ENCODE data around the gene FBLN5.

DNA sequence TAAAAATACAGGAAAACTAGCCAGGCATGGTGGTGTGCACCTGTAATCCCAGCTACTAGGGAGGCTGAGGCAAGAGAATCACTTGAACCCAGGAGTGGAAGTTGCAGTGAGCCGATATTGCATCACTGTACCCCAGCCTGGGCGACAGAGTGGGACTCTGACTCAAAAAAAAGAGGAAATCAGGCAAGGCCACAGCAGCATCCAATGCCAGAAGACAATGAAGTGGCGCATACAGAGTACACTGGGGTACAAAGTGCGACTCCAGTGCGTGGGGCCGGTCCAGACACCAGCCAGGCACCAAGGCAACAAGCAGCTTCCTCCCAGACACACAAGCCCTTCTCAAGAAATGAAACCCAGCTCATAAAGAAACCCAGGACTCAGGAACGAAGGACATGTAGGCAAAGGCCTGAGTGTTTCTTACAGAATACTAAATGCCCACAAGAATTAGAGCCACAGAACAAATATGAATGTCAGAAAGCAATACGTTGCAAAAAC is 28.2 kb downstream of the TTC7B start:
- PRO-cap: no peak

- PRO-cap: no peak
These were observed 117.7 kb upstream of the TTC7B start for GRCh38 chr14:90933729-90934582.

- PRO-cap: no peak
These were observed 90.6 kb downstream of the RPS6KA5 start for GRCh38 chr14:90969679-90970362.

- PRO-cap: no peak
These were observed 11.2 kb downstream of the DGLUCY start for GRCh38 chr14:91124808-91125674.

DNA sequence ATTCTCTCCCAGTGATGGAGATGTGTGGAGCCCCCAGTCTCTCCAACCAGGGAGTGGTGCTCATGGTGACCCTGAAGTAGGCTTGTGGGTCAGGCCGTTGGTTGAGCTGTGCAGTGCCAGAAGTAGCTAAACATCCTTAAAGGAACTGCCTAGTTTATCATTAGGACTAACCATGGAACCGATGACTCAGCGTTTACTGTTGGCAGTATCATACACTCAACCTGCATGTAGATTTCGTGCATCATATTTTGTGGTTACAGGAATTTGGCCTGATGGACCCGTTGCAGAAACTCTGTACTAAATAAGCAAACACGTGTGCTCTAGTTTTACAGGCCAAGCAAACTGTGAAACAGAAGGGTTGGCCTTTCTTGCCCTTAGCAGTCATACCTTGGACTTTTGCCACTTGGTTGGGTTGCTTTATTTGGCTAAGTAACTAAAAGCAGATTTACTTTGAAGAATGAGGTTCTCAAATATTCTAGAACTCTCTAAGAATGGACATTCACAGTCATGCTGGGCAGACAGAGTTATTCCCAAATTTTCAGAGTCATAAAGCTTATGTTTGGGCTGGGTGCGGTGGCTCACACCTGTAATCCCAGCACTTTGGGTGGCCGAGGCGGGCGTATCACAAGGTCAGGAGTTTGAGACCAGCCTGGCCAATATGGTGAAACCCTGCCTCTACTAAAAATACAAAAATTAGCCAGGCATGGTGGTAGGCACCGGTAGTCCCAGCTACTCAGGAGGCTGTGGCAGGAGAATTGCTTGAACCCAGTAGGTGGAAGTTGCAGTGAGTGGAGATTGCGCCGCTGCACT is 35.7 kb downstream of the DGLUCY start:
- PRO-cap: no peak

DNA sequence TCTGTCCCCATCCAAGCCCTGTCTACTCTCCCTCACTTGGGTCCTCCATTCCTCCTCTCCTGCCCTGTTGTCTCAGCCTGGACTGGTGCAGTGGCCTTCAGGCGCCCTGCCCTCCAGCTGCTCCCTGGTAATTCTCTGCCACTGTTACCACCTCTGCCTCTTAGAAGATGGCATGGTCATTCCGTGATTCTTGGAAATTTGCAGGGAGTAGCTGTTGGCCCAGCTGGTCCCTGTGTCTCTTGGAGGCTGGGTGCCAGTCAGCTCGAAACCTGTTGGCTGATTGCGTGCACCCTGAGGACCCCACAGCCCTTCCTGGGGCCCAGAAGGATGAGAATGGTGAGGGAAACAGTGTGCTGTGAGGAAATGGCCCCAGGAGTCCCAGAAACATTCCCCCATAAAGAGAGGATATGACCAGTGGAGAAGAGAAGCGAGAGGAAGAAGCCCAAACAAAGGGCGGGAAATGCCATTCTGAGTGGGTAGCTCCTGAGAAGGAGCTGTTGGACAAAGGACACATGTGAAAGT is 22.4 kb downstream of the GPR68 start:
- PRO-cap: no peak

DNA sequence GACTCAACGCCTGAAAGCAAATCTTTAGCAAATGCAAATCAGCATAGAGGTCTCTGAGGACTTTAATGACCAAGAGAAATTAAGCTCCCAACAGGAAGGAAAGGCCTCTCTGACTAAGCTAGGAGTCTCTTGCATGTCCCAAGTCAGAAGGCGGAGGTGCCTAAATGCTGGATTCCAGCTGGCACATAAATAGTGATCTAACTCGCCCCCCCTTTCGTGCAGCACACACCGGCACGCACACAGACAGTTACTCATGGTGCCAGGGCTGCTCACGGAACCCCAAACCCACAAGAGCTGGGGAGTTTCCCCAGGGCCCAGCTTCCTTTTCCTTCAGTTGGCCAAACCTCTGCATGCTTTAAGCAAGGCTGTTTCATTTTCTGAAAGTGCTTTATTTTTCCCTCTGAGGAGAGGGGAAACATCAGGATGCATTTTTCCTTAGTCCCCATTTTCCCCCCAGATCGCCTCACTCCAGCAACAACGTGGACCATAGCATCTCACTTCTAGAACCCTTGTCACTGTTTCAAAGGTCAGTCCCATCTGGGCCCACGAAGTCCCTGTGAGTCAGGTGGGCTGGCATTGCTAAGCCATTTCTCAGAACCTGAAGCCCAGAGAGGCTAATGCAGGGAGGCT is 933 bp downstream of the GPR68 start:
- PRO-cap: no peak

GRCh38 chr14:91411279-91411566 is 6.4 kb downstream of the CCDC88C start:
- PRO-cap: no peak

GRCh38 chr14:91416634-91417176 is 915 bp downstream of the CCDC88C start:
- PRO-cap: unidirectional peak, plus-strand start at chr14:91416925

GRCh38 chr14:91509484-91509784 is 676 bp downstream of the PPP4R3A start:
- PRO-cap: no peak

DNA sequence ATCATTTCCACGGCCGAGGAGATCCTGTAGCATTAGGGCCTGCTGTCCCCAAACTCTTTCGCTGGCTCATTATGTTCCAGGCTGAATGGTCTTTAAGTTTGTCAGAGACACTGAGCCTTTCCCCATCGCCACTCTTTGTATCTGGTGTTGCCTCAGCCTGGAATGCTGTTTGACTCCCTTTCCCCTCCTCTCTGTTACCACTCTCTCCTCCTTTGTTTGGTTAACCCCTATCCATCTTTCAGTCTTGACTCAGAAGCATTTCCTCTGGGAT is 95.4 kb upstream of the PPP4R3A start:
- PRO-cap: no peak

GRCh38 chr14:91871808-91872962 is 4.8 kb upstream of the TC2N start:
- PRO-cap: unidirectional peak, plus-strand start at chr14:91872774

DNA sequence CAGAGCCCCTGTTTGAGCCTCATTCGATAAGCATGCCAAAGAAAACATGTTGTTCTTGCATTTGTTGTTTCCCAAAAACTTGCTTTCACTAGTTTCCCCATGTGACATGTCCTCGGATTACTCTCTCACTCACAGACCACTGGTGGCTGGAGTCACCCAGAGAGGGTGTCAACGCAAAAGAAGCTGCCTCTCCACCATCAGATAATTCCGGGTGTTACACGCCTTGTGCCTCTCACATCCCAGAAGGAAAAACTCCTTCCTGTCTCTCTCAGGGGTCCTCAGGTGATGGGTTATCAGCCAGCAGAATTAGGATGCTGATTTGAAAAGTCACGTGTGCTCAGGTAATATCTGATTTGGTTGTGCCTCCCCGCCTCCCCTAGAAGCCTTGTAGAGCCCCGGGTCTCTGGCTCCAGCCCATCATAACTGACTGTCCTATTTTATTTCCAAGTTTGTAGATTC is 16.6 kb upstream of the TC2N start:
- PRO-cap: unidirectional peak, plus-strand start at position 135 of the sequence

GRCh38 chr14:91890220-91890719 is 22.9 kb upstream of the TC2N start:
- PRO-cap: no peak

DNA sequence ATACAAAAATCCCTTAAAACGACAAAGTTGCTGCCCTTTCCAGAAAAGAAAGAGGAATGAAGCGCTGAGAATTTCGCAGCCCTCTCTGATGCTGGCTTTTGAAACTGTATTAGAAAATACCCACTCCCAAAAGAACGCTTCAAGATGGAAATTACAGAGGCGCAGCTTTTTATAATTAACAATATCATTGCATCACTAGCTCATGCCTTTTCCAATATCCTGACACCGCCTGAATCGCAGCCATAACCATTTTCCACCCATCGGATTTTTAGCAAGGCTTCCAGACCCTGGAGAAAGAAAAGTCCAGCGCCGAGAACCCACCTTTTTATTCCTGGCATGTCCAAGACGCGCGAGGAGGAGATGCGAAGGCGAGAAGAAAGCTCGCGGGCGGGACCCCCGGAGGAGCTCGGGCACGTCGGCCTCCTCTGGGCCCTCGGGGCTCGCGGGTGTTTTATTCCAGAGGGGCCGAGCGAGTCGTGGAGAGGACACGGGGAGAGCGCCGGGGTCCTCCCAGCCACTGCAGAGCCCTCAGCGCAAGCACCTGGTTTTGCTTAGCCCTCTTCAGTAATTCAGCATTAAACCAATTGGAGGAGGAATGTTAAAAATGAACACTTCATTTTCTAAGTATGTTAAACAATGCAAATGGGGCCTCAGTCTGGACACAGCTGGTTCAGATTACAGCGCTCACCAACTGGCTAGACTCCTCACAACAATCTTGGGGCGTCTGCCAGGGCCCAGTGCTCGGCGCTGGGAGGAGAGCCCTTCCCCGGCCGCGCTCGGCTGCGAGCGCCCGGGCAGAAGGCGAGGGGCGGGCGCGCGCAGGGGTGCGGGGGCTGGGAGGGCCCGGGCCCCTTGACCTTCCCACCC is at the start of gene FBLN5:
FBLN5 (minus strand) TSS at position 803 of the 867 bp plus-strand sequence.
- PRO-cap: bidirectional peak, plus-strand start outside the sequence, minus-strand start at position 784 of the sequence

GRCh38 chr14:92142871-92143690 is 21.3 kb downstream of the CPSF2 start:
- PRO-cap: no peak

DNA sequence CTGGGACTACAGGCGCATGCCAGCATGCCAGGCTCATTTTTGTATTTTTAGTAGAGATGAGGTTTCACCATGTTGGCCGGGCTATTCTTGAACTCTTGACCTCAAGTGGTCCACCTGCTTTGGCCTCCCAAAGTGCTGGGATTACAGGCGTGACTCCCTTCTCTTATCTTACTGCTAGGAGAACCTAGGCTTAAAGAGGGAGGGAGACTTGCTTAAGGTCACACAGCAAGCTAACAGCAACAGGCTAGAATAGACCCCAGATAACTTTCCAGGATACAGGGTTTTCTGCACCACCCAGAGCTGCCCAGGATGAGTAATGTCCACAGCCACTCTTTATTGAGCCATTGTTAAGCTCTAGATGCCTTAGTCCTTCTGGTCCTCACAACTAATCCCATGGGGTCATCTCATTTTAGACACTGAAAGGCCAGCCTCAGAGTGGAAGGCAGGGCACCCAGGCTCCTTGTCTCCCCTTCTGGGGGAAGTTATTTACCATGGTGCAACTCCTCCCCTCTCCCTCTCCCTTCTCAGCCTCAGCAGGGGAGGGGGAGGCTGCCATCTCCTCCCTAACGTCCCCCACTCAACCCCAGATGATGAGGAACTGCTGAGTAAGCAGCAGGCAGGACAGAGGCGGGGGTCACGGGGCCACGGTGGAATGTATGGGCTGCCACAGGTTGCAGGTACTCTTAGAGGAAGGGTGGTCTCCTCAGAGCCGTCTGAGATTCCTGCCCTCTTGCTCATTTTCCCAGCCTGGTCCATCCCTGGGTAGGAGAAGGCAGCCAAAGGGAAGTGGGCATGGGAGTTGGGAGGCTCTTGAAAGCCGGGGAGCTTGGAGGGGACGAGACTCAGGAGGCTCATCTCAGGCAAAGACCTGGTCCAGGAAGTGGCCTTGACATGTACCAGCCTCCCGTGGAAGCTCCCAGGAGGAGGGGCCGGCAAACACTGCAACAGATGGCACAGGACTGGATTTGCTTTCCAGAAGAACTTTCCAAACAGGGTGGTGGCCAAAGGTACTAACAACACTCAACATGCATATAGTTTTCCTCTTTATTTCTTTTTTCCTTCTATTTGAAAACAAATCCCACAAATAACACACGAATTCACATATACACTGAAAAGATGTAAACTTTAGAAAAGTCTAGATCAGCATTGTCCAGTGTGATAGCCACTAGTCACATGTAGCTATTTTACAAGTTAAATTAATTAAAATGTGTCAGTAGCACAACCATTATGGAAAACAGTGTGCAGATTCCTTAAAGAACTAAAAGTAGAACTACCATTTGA is 18.9 kb downstream of the RIN3 start:
- PRO-cap: no peak

- PRO-cap: no peak
These were observed 35.8 kb downstream of the RIN3 start for GRCh38 chr14:92549267-92549838.

GRCh38 chr14:92706742-92707003 is 41.8 kb downstream of the LGMN start:
- PRO-cap: no peak

DNA sequence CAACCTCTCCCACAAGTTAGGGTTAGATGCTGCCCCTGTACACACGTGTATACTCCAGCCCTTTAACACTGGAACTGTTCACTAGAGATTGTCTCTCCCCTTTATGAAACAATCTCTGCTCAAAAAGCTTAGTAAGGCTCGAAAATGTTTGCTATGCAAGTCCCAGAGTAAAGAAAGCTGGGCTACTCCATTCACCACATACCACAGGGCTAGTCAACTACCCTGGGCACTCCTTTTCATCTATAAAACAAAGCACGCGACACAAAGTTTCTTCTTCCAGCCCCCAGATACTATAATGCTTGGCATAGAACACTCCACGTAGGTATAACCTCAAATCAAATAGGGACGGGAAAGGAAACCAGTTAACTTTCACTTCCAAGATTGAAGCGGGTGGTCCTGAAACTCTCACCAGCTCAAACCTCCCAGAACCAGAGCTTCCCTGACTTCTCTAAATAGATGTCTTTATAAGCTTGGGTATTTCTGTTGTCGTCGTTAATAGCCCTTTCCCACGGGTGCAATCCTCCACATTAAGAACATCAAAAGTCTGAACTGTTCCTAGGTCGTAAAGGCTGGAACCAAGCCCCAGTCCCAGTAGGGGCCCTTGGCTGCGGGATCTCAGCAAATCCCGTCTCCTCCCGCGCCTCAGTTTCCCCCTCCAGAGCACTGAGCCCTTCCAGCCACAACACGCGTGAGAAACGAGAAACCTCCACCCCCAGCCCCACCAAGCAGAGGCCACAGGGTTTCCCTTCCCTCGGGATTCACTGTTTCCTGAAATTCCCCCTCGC is 673 bp downstream of the LGMN start:
- PRO-cap: no peak

Measured in right common carotid artery plus branches (tissue), 1 donor.